ENCODE measurements around the gene WAC.

DNA sequence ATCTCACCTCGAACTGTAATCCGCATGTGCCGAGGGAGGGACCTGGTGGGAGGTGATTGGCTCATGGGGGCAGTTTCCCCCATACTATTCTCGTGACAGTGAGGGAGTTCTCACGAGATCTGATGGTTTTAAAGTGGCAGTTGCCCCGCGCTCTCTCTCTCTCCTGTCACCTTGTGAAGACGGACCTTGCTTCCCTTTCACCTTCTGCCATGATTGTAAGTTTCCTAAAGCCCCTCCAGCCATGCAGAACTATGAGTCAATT, 53.3 kb upstream of the MYO3A start:
- RRBS = no CpG with 5 or more reads among the region's 8 CpGs

DNA sequence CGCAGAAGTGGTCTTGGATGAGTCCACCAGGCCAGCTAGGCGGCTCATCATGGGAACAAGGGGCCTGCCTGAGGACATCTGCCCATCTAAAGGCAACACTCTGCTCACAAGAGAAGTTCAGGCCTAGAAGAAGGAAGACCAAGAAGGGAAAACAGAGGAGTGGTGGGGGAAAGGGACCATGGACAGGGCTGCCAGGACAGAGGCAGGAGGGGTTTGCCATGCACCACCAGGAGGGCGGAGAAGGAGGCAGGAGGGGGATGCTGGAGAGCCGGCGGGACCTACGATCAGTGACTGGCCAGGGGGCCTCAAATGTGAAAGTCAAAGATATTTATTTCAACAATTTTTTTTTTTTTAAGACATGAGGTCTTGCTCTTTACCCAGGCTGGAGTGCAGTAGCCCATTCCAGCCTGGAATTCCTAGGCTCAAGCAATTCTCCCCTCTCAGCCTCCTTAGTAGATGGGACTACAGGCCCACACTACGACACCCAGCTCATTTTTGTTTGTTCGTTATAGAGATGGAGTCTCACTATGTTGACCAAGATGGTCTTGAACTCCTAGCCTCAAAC, 33.2 kb downstream of the GAD2 start:
- RRBS = no CpG with 5 or more reads among the region's 8 CpGs

- RRBS = no CpG with 5 or more reads among the region's 50 CpGs
These were observed 75.4 kb upstream of the PDSS1 start for GRCh38 chr10:26621737-26622813.

- RRBS = no CpG with 5 or more reads among the region's 18 CpGs
These were observed 36.5 kb downstream of the PDSS1 start for GRCh38 chr10:26733669-26734701.

GRCh38 chr10:26858060-26858477, 2.7 kb downstream of the ABI1 start:
- RRBS = no CpG with 5 or more reads among the region's 4 CpGs

DNA sequence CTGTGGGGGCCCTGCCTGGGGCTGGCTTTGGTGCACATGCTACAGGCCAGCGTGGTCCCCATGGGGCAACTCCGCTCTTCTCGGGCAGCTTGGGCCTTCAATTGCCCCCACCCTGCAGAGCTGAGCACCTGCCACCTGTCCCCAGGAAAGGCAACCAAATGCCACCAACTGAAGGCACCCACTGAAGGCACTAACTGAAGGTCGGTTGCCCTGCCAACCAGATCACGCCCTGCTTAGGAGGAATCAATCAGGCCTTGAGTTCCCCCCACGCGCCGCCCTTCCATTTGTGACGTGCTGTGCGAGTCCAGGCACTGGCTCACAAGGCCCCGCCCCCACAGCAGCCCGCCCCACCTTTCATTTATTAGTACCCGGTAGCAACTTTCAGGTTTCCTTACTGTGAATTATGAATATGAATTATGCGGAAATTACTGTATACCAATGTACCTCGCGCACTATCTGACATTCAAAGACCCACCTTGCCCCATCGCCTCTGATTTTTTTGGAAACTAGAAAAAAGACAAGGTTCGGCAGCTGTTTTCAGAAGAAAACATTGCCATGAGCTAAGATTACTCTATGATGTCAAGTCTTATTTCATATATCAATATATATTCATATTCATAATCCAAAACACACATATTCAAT, 83.6 kb upstream of the ABI1 start:
- RRBS = no CpG with 5 or more reads among the region's 18 CpGs

DNA sequence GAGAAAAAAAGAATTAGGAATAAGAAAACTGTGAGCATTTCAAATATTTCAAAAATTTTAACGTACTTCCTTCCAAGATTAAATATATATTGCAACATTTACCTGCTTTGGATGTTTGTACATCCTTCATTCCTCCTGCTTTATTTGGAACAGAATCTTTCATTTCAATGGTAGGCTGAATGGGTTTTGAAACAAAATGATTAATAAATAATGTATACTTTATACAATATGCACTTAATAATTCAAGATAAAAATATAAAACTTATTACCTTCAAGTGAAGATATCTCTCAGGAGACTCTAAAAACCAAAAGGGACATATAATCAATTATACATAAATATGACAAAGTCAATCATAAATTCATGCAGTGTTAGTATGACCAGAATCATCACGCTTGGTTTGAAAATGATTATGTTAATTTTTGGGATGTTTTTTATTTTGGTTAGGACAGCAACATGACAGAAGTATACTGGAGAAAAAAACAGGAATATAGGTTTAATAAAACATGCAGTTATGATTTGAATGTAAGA, 40.0 kb downstream of the ANKRD26 start:
- RRBS = no CpG with 5 or more reads among the region's 2 CpGs

GRCh38 chr10:27100887-27101443, 671 bp upstream of the ANKRD26 start:
- RRBS = no CpG with 5 or more reads among the region's 15 CpGs

GRCh38 chr10:27120328-27120790, 20.1 kb upstream of the ANKRD26 start:
- RRBS = no CpG with 5 or more reads among the region's 6 CpGs

GRCh38 chr10:27242515-27243774, 2.3 kb upstream of the ACBD5 start:
- RRBS = no CpG with 5 or more reads among the region's 19 CpGs

- RRBS = no CpG with 5 or more reads among the region's 3 CpGs
These were observed 11.1 kb downstream of the MPP7 start for GRCh38 chr10:28291763-28292187.

DNA sequence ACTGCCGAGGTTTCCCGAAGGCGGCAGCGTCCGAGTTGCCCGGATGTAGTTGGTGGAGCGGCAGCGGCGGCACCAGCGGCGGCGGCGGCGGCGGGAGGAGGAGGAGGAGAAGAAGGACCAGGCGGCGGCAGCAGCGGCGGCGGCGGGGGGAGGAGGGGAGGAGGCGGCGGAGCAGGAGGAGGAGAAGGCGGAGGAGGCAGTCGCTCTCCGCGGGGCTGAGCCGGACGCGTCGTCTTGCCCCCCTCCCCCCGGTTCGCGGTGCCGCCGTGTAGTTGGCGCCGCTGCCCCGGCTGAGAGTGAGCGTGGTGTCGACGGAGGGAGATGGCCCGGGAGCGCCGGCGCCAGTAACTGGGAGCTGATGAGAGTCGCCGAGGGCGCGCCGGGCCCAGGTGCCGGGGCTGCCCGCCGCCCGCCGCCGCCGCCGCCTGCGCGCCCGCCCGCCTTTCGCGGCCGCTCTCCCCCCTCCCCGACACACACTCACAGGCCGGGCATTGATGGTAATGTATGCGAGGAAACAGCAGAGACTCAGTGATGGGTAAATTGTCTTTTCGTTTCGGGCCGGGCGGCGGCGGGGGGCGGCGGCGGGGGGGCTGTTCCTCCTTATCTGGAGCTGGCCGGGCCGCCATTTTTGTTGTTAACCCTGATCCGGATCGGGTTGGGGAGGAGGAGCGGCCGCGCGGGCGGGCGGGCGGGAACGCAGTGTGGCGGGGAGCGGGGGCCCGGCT, at the start of gene WAC:
TSS of gene WAC (plus strand) at position 33 of the 725 bp plus-strand sequence.
- RRBS = 1% methylated on average over 42 of the region's 93 CpGs

- RRBS = no CpG with 5 or more reads among the region's 14 CpGs
These were observed 1.2 kb downstream of the WAC start for GRCh38 chr10:28534070-28534476.

DNA sequence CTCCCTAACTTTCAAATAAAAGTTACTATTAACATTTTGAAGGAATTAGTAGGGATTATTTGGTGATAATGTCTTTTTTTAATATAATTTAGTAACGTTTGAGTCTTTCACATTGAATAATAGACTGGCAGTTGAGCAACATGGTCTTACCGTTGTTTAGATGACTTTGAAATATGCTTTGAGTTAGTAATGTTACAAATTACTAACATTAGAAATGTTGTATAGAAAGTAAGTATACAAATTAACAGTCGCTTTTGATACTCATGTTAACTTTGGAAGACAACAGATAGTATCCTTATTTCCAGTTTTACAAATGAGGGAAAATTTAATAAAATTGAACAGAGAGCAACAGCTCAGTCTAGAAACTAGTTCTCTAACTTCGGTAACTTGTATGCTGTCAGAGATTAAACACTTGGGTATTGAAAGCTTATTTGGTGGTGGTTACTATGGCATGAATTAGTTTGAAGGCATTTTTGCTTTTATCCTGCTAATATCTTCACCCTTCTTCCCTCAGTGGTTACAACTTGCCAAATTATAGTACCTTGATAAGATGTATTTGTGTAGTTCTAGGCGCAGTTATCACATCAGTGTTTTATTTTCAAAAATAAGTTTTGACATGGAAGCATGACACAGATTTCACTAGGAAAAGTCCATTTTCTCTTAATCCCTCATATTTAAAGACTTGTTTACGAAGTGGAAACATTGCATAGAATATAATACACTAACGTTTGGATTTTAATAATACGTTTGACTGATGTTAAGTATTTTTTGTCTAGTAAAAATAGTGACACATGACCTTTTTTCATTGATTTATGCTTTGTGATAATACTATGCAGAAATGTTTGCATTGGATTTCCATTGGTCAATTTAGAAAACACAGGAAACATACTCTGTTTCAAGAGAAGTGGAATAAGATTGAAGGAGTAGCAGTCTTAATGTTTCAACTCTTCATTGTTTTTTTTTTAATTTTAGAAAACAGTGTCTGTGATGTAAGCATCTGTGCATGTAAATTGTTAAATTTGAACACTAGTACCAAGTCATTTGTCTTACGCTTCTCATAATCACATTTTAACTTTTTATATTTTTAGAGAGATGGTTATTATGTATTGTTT, 7.4 kb downstream of the WAC start:
- RRBS = no CpG with 5 or more reads among the region's 9 CpGs

- RRBS = no CpG with 5 or more reads among the region's 4 CpGs
These were observed 22.5 kb downstream of the WAC start for GRCh38 chr10:28555169-28555993.

DNA sequence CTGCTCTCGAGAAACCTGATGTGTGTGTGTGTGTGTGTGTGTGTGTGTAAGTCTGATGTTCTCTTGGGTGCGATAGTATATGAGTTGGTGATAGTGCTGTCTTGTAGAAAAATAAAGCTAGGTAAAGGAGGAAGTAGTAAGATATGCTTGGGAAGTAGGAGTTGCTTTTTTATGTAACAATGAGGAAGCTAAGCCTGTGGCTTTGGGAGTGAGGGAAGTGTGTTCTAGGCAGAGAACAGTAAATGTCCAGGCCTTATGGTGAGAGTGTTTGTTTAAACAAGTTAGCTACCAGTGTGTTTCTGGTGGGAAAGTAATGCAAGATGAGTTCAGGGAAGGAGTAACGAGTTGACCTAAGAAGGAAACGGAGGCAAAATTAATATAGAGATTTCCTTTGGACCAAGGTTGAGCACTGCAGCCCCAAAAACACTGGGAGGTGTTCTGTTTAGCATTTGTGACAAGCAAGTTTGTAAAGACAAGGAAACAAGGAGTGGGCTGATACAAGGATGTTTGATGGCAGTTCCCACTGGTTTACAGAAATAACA, 26.3 kb downstream of the WAC start:
- RRBS = no CpG with 5 or more reads among the region's 4 CpGs

DNA sequence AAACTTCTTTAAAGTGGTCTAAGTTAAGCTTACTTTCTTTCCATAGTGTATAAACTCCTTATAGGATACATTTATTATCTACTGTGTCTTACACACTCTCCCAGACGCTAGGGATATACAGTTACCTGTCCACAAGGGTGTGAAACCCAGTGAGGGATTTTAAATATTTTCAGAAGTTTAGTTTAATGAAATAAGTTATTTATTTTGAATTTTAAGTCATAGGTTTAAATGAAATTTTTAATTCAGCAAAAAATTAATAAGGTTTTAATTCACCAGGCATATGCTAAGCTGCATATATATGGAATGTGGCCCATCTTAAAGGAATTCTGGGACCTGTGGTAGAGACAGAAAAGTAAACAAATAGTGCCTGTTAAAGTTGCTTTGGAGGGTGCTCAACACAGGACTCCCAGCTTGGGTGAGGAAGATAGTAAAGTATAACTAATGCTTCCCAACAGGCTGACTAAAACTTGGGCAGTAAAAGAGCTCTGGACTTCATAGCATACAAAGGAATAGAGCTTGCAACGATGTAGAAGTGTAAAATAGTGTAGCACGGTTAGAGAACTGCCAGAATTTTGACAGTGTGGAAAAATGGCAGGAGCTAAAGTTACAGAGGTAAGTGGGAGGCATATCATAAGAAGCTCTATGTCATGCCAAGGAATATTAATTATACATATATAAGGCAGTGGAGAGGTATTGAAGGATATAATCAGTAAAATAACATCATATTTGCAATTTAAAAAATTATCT, 51.1 kb downstream of the WAC start:
- RRBS = no CpG with 5 or more reads among the region's 3 CpGs

- RRBS = no CpG with 5 or more reads among the region's 7 CpGs
These were observed 196.2 kb downstream of the BAMBI start for GRCh38 chr10:28873332-28874017.

- RRBS = no CpG with 5 or more reads among the region's 12 CpGs
These were observed 228.6 kb downstream of the BAMBI start for GRCh38 chr10:28905795-28906427.

All from epithelial cell of prostate (primary cell).